Prostate gland (tissue), 2 donors: ENCODE measurements around the genes CAMKV, GNAT1 and SEMA3B.

- PRO-cap, result no peak
- RAMPAGE, long total RNA, 2 experiments, result no peak in any of the 2 experiments
Observed at GRCh38 chr3:49310993-49311456, 28.8 kb downstream of the USP4 start.

- PRO-cap, result no peak
- RAMPAGE, long total RNA, 2 experiments, result no peak in any of the 2 experiments
Observed at GRCh38 chr3:49359153-49359407, 927 bp upstream of the GPX1 start.

- PRO-cap, result no peak
- RAMPAGE, long total RNA, 2 experiments, result no peak in any of the 2 experiments
Observed at GRCh38 chr3:49638330-49639062, 35.7 kb upstream of the APEH start.

- PRO-cap, result no peak
- RAMPAGE, long total RNA, 2 experiments, result no peak in any of the 2 experiments
Observed at GRCh38 chr3:49671125-49671957, 2.8 kb upstream of the APEH start.

DNA sequence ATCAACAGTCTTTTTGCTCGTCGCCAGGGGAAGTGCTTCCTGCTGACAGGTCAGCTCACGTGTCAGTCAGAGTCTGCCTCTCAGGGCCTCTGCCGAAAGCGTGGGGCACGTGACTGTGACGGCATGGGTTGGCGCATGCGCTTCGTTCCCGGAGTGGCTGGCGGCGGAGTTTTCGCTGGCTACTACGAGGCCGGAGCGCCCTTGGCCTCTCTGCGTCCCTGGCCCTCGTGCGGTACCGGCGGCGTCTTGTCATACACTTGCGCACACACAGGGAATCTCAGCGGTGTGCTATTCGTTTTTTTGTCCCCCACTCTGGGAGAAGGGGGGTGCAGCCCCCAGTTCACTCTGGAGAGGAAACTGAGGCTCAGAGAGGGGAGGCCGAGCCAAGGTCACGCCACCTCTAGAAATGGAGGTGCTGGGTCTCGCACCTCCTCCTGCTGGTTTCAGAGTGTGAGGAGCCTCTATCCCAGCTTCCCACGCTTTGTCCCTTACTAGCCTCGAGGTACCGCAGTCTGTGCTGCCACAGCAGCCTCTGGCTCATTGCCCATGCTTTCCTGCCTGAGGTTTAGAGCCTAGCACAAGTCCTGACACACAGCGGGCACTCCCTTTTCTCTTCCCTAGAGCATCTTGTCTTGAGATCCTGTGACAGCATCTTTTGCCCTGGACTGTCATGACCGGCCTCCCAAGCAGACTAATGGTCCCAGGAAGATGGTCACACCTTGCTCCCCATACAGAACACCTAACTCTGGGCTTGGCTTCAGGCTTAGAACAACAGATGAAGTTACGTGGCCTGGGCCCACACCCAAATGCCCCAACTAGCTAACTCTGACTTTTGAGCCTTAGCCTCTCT, 502 bp upstream of the IP6K1 start:
- PRO-cap, result bidirectional peak, plus-strand start at position 145 of the sequence, minus-strand start outside the sequence
- RAMPAGE, long total RNA, 2 experiments, result no peak in any of the 2 experiments

GRCh38 chr3:49802623-49802777, 561 bp upstream of the INKA1 start:
- PRO-cap, result no peak
- RAMPAGE, long total RNA, 2 experiments, result no peak in any of the 2 experiments

DNA sequence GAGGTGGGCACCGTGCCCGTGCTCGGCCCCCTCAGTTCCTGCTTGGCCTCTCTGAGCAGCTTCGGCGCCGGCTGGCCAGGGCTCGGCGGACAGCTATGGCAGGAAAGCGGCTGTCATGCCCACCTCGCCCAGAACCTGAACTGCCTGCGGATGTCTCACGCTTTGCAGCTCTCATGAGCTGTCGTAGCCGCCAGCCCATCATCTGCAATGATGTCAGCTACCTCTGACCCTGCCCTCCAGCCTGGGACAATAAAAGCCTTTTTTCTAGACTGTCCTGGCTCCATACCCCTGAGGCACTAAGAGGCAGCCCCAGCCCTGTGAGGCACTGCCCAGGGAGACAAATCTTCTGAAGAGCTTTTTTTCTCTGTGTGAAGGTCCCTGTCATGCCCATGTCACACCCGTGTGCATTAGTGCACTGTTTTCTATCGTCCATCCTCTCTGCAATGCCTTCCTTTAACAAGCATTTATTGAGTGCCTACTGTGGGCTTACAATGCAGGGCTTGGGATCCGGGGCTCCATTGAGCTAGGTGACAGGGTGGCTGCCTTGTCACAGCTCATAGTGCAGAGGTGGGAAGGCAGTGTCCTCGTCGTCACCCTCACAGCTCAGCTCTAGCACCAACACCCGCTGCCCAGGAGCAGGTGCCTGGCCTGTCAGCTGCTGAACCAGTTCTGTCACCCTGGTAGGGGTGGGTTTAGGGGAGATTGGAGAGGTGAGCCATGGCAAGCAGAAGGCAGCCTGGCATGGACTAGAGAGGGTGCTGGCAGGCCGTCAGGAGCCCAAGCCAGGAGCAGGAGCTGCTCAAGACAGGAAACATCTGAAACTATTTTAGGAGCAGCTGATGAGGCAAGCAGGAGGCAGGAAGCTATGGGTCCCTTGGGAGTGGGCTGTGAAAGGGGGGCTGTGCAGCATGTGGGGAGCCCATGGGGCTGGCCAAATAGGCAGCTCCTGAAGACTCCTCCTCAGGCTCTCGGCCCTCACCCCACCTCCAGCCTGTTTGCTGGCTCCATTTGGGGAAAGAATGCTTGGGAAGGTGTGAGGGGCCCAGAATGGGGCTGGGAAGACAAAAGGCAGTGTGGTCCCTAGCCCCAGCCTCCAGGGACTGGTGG, 2.1 kb downstream of the INKA1 start:
- PRO-cap, result unidirectional peak, minus-strand start at position 137 of the sequence; bidirectional peak, plus-strand start at position 734 of the sequence, minus-strand start at position 611 of the sequence; bidirectional peak, plus-strand start at position 829 of the sequence, minus-strand start at position 817 of the sequence
- RAMPAGE, long total RNA, 2 experiments, result no peak in any of the 2 experiments

- PRO-cap, result no peak
- RAMPAGE, long total RNA, 2 experiments, result no peak in any of the 2 experiments
Observed at GRCh38 chr3:49868076-49868607, 1.6 kb downstream of the CAMKV start.

- PRO-cap, result no peak
- RAMPAGE, long total RNA, 2 experiments, result no peak in any of the 2 experiments
Observed at GRCh38 chr3:49869531-49870088, at the start of gene CAMKV. TSS of gene CAMKV (minus strand) at chr3:49869906.

DNA sequence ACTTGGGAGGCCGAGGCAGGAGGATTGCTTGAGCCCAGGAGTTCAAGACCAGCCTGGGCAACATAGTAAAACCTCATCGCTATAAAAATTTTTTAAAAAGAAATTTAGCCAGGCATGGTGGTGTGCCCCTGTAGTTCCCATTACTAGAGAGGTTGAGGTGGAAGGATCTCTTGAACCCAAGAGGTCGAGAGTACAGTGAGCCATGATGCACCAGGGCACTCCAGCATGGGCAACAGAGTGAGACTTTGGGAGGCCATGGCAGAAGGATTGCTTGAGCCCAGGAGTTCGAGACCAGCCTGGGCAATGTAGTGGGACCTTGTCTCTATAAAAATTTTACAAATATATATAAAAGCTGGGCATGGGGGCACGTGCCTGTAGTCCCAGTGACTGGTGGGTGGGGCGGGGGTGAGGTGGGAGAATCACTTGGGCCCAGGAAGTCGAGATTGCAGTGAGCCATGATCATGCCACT, 58.9 kb upstream of the RBM5 start:
- PRO-cap, result no peak
- RAMPAGE, long total RNA, 2 experiments, result no peak in any of the 2 experiments

DNA sequence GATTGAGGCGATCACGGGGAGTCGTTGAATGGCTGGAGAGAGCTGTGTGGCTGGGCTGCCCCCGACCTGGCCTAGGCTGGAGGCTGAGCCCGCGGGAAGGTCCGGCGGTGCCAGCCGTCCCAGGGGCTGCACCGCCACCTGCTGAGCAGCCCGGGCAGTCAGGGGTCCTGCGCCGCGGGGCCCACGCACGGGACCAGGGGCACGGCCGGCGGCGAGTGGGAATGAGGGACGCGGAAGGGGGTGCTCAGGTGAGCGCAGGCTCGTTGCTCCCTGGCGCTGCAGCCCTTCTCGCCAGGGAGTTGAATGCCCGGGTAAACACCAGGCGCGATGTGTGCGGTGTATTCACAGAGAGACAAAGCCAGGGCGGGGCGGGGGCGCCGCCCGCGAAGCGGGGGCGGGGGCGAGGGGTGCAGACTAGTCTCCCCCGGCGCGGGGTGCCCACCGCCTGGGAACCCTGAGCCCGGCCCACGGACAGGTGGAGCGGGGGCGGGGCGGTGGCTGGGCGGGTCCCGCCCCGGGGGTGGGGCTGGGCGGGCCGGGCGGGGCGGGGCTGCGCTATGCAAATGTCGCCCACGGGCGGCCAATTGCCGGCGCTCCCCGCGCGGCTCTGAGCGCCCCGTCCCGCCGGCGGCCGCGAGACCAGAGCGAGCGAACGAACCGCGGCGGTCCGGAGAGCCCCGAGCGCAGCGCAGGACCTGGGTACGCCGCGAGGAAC, 518 bp upstream of the SEMA3F start:
- PRO-cap, result bidirectional peak, plus-strand start at position 610 of the sequence, minus-strand start at position 467 of the sequence
- RAMPAGE, long total RNA, 2 experiments, result no peak in any of the 2 experiments

GRCh38 chr3:50191187-50191790, at the start of gene GNAT1:
TSS of gene GNAT1 (plus strand) at chr3:50191610.
- PRO-cap, result no peak
- RAMPAGE, long total RNA, 2 experiments, result no peak in any of the 2 experiments

- PRO-cap, result no peak
- RAMPAGE, long total RNA, 2 experiments, result no peak in any of the 2 experiments
Observed at GRCh38 chr3:50203107-50203721, 1.9 kb upstream of the SLC38A3 start.

- PRO-cap, result no peak
- RAMPAGE, long total RNA, 2 experiments, result no peak in any of the 2 experiments
Observed at GRCh38 chr3:50211195-50211546, 6.1 kb downstream of the SLC38A3 start.

- PRO-cap, result no peak
- RAMPAGE, long total RNA, 2 experiments, result start-site peak on the plus strand in 1 of 2 experiments, at chr3:50230900-50230996 at its widest, 15 reads per replicate
Observed at GRCh38 chr3:50230060-50231067, 5.6 kb upstream of the GNAI2 start.

DNA sequence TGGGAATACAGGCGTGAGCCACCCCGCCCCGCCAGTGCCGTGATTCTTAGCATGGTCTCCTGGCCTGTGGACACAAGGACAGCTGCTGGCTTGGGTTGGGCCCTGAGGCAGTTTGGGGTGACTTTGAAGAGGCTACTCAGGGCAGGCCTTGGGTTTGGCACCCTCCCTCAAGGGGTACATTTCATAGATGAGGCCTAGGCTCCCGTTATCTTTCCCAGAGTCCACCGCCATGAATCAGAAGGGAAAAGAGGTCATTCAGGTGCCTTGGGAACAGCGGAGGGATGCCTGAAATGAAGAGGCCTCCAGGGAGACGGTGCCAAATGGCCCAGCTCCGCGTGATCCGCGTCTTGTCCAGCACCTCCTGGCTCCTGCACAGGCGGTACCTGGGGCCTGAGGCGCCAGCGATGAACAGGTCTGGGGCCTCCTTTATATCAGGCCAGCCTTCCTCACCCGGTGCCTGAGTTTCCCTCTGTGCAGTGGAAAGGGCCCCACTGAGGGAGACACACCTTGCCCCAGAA, 9.3 kb downstream of the GNAI2 start:
- PRO-cap, result no peak
- RAMPAGE, long total RNA, 2 experiments, result no peak in any of the 2 experiments

- PRO-cap, result no peak
- RAMPAGE, long total RNA, 2 experiments, result no peak in any of the 2 experiments
Observed at GRCh38 chr3:50260749-50261158, 8.2 kb upstream of the SEMA3B start.

DNA sequence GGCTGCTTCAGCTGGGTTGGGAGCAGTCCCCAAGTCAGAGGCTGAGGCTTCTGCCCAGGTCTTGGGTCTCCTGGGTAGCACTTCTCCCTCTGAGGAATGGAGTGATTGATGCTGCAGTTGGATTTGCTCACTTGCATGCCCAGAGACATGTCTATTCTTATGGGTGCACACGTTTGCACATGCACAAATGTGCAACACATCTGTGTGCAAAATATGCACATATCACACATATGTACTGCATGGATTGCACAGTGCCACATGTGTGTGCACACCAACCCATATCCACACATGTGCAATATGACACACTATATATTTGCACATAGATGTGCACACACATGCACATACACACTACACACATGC, 738 bp upstream of the SEMA3B start:
- PRO-cap, result no peak
- RAMPAGE, long total RNA, 2 experiments, result no peak in any of the 2 experiments

DNA sequence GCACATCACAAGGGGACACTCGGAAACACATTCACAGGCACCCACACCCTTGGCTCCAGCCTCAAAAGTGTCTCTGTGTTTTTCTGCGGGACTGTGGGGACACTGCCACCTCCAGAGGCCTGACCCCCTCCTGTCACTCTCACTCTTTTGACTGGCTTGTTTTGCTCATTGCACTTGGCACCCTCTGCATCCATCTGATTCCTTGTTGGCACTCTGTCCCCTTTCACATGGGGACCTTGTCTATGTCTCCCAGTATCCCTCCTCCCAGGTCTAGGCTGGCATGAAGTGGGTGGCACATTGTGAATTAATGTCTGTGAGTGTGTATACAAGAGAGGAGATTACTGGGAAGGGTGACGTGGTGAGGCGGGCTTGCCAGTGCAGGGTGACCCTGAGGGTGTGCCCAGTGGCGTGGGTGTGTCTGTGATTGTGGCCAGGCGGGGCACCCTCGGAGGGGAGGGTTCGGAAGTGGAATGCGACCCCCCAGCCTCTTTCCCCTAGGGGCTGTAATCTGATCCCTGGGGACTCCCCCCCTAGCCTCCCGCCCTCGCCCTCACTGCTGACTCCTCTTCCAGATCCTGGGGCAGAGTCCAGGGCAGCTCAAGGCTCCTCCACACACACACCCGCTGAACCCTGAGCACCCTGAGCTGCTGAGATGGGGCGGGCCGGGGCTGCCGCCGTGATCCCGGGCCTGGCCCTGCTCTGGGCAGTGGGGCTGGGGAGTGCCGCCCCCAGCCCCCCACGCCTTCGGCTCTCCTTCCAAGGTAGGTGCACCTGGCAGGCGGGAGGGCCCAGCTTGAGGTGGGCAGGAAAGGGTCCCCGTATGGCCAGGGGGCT, at the start of gene SEMA3B:
Gene SEMA3B, plus strand, starts transcription at position 559 of the 834 bp plus-strand sequence.
- PRO-cap, result bidirectional peak, plus-strand start at position 583 of the sequence, minus-strand start at position 309 of the sequence
- RAMPAGE, long total RNA, 2 experiments, result start-site peak on the plus strand in 2 of 2 experiments, centred at positions 581 to 582 of the sequence, 7 to 25 reads per replicate

GRCh38 chr3:50300295-50300978, 1.2 kb upstream of the HYAL3 start:
- PRO-cap, result no peak
- RAMPAGE, long total RNA, 2 experiments, result no peak in any of the 2 experiments